Heart right ventricle (tissue), 2 donors: ENCODE results near the genes RNF223 and C1QTNF12.

DNA sequence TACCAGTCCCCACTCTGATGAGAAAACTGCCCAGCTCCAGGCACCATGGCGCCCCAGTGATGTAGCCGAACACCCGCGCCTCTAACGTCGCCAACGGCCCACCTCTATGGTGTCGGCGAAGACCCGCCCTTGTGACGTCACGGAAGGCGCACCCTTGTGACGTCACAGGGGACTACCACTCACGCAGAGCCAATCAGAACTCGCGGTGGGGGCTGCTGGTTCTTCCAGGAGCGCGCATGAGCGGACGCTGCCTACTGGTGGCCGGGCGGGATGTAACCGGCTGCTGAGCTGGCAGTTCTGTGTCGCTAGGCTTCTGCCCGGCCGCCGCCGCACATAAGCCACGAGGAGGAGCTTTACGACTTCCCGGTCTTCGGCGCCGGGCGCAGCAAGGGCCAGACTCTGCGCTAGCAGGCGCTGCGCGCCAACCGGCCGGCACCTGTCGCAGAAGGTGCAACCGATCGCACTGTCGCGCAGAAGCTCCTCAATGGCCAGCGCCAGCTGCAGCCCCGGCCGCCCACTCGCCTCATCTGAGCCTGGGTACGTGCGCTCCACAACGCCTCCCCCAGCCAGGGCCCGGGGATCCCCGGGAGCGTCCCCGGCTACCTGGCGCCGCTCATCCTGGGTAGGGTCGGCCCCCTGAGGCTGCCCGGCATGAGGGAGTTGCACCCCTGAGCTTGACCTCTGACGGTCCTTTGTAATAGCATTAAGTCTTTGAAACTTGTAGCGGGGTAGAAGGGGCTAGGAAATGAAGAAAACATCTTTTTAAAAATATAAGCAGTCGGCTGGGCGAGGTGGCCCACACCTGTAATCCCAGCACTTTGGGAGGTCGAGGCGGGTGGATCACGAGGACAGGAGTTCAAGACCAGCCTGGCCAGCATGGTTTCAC lies 92.3 kb upstream of the OR4F16 start:
- PRO-cap, 2 experiments = peak in 2 of 2 experiments; most common plus-strand start position 243 of the sequence (in 2); most common minus-strand start position 58 of the sequence (in 2)

- PRO-cap, 2 experiments = no peak in any of the 2 experiments
These were observed 67.6 kb upstream of the SAMD11 start for GRCh38 chr1:856026-856706.

DNA sequence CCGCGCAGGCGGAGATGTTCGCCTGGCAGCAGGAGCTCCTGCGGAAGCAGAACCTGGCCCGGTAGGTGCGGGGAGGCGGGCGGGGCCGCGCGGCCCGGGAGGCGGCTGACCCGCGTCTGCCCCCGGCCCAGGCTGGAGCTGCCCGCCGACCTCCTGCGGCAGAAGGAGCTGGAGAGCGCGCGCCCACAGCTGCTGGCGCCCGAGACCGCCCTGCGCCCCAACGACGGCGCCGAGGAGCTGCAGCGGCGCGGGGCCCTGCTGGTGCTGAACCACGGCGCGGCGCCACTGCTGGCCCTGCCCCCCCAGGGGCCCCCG lies 16.7 kb downstream of the NOC2L start:
- PRO-cap, 2 experiments = no peak in any of the 2 experiments

DNA sequence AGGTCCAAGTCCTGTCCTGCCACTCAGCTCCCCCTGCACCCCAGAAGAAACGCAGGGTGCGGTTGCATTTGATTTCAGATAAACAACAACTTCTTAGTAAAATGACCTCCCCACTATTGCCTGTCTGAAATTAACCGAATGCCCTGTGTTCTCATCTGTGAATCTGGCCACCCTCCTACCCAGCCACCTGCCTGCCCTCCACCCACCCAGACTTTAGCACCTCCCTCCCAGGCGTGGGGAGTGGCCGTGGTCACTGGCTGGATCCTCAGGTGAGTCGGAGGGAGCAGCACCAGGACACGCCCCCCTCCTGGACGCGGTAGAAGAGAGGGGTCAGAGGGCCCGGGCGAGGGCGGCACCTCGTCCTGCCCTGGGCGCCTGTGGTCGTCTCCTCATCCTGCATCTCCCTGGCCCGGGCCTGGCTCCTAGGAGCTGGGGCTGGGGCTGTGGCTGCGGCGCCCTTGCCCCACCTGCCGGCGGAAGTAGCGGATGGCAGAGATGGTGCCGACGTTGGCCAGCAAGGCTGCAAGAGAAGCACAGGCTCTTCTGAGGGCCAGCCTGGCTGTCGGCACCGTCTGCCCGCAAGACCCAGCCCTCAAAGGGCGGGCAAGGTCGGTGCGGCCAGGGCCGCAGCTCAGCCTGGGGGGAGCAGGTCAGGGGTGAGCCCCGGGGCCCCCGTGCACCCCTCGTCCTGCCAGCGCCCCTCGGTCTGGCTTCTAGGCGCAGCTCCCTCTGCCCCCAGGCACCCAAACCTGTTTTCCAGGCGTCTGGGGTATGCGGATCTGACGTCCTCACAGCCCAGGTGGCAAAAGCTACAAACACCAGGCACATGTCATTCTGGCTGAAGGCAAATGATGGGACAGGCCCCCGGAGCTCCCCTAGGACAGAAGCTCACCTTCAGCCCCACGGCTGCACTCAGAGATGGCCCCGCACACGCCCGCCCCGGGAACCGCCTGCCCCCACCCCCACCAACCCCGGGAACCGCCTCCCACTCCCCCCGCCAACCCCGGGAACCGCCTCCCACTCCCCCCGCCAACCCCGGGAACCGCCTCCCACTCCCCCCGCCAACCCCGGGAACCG lies 5.8 kb downstream of the PERM1 start:
- PRO-cap, 2 experiments = no peak in any of the 2 experiments

GRCh38 chr1:981277-981894 lies 507 bp downstream of the PERM1 start:
- PRO-cap, 2 experiments = no peak in any of the 2 experiments

- PRO-cap, 2 experiments = no peak in any of the 2 experiments
These were observed 5.3 kb upstream of the HES4 start for GRCh38 chr1:1004960-1005793.

GRCh38 chr1:1038707-1039061 lies 18.8 kb downstream of the AGRN start:
- PRO-cap, 2 experiments = no peak in any of the 2 experiments

GRCh38 chr1:1055967-1056117 lies 18.3 kb downstream of the RNF223 start:
- PRO-cap, 2 experiments = no peak in any of the 2 experiments

- PRO-cap, 2 experiments = no peak in any of the 2 experiments
These were observed 5.5 kb downstream of the RNF223 start for GRCh38 chr1:1068578-1069078.

- PRO-cap, 2 experiments = no peak in any of the 2 experiments
These were observed at the start of gene RNF223 for GRCh38 chr1:1073235-1074646. Gene RNF223 (minus strand): TSS chr1:1074306.

GRCh38 chr1:1169555-1169988 lies 4.1 kb upstream of the TTLL10 start:
- PRO-cap, 2 experiments = no peak in any of the 2 experiments

DNA sequence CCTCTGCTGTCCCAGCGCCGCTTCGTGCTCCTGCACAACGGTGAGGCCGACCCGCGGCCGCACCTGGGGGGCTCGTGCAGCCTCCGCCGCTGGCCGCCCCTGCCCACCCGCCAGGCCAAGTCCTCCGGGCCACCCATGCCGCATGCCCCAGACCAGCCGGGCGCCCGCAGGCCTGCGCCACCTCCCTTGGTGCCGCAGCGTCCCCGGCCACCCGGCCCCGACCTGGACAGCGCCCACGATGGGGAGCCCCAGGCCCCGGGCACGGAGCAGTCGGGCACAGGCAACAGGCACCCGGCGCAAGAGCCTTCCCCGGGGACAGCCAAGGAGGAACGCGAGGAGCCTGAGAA lies 8.9 kb downstream of the TNFRSF18 start:
- PRO-cap, 2 experiments = no peak in any of the 2 experiments

- PRO-cap, 2 experiments = no peak in any of the 2 experiments
These were observed 5.7 kb downstream of the TNFRSF18 start for GRCh38 chr1:1200610-1201196.

DNA sequence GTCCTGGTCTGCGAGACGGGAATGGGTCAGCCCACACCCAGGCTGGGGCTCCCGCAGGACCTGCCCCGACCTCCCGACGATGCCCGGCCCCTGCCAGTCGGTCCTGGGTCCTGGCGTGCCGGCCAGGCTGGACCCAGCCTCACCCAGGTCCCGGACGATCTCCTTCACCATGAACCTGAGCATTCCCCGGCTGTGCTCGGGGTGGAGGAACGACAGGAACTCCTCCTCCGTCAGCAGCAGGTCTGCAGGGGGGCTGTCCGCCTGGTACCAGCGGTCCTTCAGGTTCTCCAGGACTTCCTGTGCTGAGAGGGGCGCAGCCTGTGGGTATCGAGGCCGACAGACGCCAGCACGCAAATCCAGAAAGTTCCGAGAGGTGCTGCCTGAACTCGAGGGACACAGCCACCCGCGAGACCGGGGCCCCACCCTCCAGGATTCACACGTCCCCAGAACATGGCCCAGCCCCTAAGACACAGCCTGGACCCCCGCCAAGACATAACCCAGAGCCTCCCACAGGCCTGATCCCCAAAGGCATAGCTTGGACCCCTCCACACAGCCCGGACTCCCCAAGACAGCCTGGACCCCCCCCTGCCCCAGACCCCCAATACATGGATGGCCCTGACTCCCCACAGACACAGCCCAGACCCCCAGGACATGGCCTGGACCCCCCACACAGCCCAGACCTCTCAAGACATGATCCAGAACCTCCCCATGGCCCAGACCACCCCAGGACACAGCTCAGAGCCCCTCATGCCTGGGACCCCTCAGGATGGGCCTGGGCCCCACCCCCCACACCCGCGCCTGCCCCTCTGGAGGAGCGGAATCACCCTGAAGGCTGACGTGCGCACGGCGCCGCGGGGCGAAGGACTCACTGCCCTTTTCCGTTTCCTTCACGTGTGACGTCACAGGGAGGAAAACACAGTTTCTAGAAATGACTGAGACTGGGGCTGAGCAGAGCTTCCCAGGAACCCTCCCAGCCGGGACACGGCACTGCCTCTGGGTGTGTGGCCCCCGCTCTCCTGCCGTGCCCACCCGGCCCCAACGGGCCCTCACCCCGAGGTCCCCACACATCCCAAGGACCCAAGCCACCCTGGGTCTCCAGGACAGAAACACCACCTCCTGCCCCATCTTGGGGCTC lies 5.0 kb upstream of the TNFRSF4 start:
- PRO-cap, 2 experiments = peak in 1 of 2 experiments; most common plus-strand start position 947 of the sequence (in 1); most common minus-strand start position 358 of the sequence (in 1)

GRCh38 chr1:1246526-1246841 lies at the start of gene C1QTNF12:
Gene C1QTNF12 (minus strand): TSS chr1:1246722.
- PRO-cap, 2 experiments = no peak in any of the 2 experiments

- PRO-cap, 2 experiments = no peak in any of the 2 experiments
These were observed 5.7 kb downstream of the UBE2J2 start for GRCh38 chr1:1267640-1268600.

DNA sequence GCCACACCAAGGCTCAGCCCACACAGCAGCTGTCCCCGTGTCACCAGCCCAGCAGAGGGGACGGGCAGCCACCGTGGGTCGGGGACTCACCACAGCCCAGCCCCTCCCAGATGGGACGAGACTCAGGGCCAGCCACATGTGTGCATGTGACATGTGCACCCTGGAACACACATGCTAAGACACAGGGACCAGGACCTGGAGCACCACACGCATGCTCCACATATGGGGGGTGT lies 4.1 kb downstream of the ACAP3 start:
- PRO-cap, 2 experiments = no peak in any of the 2 experiments

GRCh38 chr1:1348381-1348776 lies 839 bp downstream of the DVL1 start:
- PRO-cap, 2 experiments = no peak in any of the 2 experiments

- PRO-cap, 2 experiments = no peak in any of the 2 experiments
These were observed 2.8 kb downstream of the MXRA8 start for GRCh38 chr1:1355383-1356040.

DNA sequence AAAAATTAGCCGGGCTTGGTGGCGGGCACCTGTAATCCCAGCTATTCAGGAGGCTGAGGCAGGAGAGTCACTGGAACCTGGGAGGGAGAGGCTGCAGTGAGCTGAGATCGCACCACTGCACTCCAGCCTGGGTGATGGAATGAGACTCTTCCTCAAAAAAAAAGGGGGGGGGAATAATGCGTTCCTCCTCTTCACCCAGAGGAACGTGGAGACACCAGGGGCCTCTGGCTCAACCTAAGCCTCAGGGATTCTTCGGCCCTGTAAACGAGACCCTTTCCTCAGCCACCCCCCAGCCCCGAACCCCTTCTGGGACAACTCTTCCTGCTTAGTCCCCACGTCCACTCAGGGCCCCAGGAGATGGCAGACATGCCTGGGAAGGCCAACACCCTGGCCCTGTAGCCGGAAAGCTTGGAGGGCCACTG lies 2.2 kb downstream of the AURKAIP1 start:
- PRO-cap, 2 experiments = no peak in any of the 2 experiments